SJCRH30 (cell line): ENCODE measurements around a stretch of chrX.

DNA sequence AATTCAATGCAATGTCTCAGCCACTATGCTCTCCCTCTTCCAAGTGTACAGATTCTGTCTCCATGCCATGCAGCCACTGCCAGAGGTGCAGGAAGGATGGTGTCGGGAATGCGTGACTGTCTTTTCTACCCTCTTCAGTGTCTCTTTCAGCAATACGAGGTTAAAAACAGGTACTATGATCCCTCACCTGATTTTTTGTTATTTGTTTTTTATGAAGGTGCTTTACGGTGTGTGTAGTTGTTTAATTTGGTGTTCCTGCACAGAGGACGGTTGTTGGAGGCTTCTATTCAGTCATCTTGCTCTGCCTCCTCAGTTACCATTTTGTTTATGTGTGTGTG lies 66.6 kb upstream of the TRPC5OS start:
- RAMPAGE, long total RNA, result no peak

DNA sequence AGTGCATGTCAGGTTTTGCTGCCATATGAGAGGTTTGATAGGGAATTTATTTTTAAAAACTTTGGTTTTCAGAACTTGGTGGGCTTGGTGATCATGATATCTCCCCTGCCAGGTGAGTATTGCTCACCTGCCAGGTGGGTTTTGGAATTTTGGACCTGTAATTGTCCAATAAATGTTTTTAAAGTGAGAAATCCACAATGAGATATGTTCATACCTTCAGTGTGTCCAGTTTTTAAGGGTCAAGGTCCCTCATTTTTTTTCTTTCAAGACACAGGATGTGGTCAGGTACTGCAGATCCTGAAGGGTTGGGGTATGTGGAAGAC lies 5.4 kb upstream of the TRPC5OS start:
- RAMPAGE, long total RNA, result no peak

DNA sequence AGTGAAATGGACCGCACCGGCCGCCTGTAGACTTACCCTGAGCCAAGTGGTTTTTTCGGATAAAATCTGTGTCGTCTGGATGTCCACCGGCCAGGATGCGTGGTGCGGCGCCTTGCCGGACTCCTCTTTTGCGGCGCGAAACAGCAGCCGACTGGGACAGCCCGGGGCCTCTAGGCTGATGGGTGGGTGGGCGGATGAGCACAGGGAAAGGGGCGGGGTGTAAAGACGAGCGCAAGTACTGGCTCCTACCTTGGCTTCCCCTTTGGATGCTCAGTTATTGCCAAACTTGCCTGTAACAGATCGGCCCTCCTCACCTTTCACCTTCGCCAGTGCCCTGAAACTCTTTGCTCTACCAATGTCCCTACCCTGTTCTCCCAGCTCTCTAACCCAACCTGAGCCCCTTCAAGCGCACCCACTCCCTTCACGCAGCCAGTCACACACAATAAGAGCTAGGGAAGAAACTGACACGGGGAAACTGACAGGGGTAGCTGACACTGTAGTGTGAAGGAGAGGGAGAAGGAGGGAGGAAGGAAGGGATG lies 664 bp downstream of the TRPC5 start:
- RAMPAGE, long total RNA, result no peak

DNA sequence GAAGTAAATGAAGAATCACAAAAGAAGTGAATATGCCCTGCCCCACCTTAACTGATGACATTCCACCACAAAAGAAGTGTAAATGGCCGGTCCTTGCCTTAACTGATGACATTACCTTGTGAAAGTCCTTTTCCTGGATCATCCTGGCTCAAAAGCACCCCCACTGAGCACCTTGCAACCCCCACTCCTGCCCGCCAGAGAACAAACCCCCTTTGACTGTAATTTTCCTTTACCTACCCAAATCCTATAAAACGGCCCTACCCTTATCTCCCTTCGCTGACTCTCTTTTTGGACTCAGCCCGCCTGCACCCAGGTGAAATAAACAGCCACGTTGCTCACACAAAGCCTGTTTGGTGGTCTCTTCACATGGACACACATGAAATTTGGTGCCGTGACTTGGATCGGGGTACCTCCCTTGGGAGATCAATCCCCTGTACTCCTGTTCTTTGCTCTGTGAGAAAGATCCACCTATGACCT lies 117.1 kb upstream of the HTR2C start:
- RAMPAGE, long total RNA, result no peak

DNA sequence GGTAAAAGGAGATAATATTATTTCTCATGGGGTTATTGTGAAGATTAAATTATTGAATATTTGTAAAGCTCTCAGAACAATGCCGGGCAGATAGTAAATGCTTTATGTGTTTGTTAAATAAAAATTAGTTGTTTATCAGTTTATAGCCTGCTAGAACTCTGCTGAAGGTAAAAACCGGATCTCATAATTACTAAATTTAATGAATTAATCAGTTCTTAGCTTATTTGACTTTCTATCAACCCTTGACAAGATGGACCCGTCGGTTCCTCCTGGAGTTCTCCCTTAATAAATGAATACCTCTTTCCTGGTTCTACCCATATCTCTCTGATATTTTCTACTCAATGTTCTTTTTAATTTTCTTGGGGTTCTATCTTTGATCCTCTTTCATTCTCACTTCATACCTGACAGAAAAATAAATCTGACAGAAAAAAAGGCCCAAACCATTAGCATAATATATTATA lies 2.4 kb upstream of the LUZP4 start:
- RAMPAGE, long total RNA, result no peak

- RAMPAGE, long total RNA, result no peak
Measured at GRCh38 chrX:115367334-115368048, 78.0 kb downstream of the LUZP4 start.

DNA sequence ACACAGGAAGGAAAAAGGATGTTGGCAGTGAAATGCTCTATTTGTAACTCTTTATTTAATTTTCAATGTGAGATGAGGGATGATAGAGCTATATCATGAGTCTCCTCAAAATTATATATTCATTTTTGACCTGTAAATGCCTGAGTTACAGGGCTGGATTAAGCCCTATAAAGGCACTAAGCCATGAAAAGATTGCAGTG lies 92.9 kb upstream of the PLS3 start:
- RAMPAGE, long total RNA, result no peak

DNA sequence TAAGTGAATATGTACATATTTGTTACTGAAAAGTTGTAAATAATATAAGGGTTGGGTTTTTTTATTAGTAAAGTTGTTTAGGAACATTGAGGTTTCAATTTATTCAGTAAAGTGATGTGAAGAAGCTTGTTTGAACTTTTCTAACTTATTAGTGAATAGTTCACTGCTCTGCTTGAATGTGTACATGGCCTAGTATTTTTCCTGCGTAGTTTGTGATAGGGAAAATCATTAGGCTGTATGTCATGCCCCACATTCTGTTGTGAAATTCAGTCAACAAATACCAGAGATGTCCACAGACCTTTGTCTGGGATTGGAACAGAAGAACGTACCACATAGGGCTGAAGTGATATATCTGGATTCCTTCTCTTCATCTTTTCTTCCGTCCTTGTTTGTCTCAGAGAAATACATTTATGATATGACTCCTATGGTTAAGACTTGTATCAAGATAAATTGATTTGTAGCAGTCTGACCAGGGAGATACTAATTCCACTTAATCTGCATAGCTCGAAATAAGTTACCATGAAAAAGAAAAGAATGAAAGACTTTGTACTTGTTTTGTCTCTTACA lies 88.8 kb upstream of the PLS3 start:
- RAMPAGE, long total RNA, result no peak

DNA sequence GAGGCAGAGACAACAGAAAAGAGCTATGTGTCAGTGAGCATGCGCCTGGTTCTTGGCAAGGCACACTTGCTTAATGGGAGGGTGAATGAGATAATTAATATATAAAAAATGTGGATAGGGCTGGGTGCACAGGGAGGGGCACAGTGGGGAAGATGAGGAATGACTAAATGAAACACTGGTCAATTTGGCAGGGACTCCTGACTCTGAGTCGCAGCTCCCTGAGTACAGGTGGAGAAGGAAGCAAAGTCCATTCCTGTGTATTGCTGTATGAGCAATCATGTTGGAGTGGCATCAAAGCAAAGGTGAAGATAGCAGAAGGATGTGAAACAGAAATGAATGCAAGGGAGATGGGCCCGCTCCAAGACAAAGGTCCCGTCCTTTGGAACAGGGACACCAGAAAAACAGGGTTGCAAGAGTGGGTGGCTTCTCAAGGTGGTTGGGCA lies 278.4 kb upstream of the AGTR2 start:
- RAMPAGE, long total RNA, result no peak

GRCh38 chrX:115929037-115929833 lies 241.3 kb upstream of the AGTR2 start:
- RAMPAGE, long total RNA, result no peak

GRCh38 chrX:118355432-118355987 lies 9.6 kb downstream of the WDR44 start:
- RAMPAGE, long total RNA, result no peak

DNA sequence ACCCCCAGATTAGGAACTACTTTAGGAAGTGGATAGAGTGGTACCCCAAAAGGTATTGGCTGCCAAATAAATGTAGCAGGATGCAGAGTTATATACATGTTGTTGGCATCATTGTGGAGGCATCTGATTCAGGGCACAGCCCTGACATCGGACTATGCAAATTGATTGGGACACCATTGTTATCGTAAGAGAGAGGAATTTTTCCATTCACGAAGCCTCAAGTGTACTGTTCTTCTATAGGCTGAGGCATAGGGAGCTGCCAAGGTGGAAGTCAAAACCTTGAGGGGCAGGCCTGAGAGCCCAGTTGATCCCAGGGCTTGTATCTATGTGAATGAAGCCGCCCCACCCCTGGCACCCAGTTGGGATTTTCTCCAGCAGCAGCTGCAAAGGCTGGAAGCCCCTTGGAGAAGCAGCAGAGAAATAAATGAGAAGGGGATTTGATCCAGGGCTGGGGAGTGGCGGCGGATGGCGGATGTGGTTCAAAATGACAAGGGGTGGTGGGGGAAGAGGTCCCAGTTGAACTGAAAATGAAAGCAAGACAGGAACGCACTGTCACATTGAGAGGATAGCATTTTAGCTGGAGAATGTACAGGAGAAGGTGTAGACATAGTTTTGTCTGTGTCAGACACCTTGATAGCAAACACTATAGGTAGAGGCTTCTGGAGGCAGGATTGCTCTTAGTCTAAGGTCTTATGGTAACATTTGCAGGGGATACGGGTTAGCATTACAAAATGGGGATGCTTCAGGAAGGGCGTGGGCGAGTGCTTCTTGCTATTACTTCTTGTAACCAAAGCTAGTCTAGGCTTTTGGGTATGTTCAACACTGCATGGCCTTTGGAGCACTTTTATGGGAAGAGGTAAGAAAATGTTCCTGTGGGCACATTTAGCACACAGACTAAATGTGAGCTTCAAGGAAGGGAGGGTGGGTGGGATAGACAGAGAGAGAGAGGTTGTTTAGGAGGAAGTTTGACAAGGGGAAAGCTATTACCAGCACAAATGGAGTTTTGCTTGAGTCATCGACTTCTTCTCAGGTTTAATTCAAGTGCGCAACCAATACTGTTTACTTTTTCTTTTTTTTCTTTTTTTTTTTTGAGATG lies 32.6 kb downstream of the DOCK11 start:
- RAMPAGE, long total RNA, result no peak

- RAMPAGE, long total RNA, result no peak
Measured at GRCh38 chrX:118839274-118839804, 15.7 kb downstream of the ZCCHC12 start.

DNA sequence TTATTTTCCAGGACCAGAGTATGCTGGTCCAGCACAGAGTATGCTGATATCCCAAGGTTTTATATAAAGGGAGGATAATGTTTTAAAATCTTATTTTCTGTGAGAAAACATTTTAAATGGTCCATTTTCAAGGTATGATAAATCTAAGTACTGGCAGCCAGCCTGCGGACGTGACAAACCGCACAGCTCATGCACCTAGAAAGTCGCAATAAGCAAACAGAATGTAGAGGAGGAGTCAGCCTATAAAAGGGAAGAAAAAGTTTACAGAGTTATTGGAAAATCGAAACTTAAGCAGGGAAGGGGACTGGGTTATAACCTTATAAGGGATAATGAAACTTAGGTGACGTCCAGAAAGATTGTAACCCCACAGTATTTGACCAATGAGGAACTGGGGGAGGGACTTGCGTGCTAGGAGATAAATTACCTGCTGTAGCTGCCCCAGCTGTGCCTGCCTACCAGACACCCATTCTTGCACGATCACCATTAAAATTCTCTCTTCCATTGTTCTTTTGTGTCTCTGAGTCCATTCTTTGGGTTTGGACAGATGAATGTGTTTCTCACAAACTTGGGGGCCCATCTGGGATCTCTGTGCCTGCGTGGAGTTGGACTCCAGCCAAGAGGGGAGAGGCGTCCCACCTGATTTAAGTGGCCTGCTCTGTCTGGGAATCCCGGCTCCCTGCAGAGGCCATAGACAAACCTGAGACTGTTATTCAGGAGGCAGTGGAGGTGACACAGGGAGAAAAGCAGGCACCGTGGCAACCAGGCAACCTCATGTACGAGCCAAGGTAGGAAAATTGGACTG lies 61.0 kb downstream of the ZCCHC12 start:
- RAMPAGE, long total RNA, result no peak

GRCh38 chrX:119190045-119190442 lies 46.0 kb upstream of the PGRMC1 start:
- RAMPAGE, long total RNA, result no peak

DNA sequence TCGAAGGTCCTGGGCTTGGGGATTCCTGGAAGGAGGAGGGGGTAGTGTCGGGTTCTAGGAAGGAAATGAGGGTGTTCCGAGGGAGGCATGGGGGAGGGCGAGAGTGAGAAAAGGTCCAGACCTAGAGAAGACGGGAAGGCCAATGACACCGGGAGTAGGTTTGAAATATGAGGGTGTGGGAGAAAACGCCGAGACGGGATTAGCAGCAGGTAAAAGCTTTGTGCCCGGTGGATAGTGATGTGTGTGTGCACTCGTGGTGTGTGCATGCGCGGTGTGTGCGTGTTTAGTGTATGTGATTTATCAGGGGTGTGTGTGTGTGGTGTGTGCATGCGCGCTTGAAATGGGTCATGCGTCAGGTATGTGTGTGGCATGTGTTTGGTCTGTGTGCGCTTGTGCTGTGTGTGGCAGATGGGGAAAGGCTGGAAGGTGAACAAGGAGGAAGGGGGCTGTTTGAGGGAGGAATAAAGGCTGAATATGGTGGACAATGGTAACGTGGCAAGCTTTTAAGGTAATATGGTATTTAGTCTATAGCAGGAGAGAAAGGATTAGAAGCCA lies 1.0 kb downstream of the PGRMC1 start:
- RAMPAGE, long total RNA, result no peak

GRCh38 chrX:119332611-119333248 lies 66.4 kb upstream of the SLC25A43 start:
- RAMPAGE, long total RNA, result no peak

DNA sequence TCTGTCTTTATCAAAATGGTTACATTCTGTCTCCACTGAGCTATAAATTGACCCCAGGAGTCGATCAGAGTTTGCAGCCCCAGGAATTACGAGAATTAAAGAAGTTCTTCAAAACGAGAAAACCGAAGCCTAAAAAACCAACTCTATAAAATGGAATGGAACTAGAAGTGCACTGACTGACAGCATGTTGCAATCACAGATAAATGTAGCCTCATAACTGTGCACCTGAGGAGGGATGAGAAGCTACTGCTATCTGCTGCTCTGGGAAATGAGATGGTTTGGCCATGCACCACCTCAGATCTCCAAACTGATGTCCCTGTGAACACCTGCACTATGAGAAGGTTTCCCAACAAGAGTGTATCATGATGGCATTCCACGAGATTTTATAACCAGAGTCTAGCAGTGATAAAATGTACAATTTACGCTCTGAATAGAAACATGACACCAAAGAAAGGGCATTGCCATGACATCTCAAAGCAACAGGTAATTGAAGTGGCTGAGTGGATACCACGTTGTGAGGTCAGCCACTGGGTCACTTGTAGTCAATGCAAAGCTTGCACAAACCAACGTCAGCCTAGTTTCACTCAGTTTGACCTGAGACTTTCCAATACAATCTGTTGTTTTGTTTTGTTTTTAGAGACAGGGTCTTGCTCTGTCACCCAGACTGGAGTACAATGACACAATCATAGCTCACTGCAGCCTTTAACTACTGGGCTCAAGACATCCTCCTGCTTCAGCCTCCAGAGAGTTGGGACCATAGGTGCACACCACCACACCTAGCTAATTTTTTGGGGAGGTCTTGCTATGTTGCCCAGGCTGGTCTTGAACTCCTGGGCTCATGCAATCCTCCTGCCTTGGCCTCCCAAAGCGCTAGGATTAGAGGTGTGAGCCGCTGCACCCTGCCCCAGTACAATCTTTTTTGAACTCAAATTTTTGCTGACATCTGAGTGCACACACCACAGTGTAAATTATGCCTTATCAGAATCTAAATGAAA lies 15.0 kb upstream of the SLC25A5 start:
- RAMPAGE, long total RNA, result no peak

GRCh38 chrX:119486651-119487357 lies 18.6 kb downstream of the SLC25A5 start:
- RAMPAGE, long total RNA, result no peak

GRCh38 chrX:119753616-119754205 lies 4.7 kb upstream of the SOWAHD start:
- RAMPAGE, long total RNA, result no peak